ENCODE measurements around the genes EFS and IRF9.

DNA sequence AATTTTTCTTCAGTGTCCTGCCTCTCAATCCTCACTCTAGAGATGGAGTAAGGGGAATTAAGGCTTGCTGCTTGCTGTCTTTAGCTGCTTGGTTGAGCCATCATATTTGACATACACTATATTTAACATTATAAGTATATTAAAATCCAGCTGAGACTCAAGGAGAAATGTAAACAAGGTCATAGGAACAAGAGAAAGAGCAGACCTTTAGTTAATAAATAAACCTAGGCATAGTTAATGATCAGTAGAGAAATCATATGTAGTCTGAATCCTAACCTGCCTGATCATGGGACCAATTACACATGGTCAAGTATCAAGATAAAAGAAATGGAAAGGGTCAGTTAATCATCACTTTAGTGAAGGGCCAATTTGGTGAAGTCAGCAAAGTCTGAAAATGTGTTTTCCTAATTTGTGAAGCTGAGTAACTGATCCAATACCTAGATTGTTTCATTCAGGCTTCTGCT lies 7.5 kb downstream of the RNF212B start:
- PRO-cap: no peak

DNA sequence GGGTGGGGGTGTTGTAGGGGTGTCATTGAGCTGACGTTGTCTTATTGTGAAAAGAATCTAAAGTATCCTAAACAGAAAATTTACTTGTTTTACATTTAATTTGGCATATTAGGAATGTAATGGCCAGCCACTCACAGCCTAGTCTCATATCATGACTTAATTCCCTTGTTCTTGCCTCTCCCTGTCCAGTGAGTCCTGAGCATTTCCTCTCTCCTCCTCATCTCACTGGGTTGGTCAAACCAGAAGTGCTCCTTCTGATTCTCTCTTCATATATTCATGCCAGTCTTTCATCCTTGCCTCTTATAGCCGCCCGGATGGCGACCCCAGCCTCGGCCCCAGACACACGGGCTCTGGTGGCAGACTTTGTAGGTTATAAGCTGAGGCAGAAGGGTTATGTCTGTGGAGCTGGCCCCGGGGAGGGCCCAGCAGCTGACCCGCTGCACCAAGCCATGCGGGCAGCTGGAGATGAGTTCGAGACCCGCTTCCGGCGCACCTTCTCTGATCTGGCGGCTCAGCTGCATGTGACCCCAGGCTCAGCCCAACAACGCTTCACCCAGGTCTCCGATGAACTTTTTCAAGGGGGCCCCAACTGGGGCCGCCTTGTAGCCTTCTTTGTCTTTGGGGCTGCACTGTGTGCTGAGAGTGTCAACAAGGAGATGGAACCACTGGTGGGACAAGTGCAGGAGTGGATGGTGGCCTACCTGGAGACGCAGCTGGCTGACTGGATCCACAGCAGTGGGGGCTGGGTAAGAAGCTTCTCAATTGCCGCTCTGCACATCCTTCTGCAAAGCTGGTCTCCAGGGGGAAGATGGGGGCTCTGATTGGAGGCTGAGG lies 1.0 kb downstream of the BCL2L2 start:
- PRO-cap: no peak

- PRO-cap: no peak
Observed at GRCh38 chr14:23309298-23310160, 2.9 kb downstream of the BCL2L2 start.

GRCh38 chr14:23310618-23311432 lies 4.2 kb downstream of the BCL2L2 start:
- PRO-cap: no peak

- PRO-cap: bidirectional peak, plus-strand start at chr14:23321457, minus-strand start at chr14:23320964
Observed at GRCh38 chr14:23320122-23321375, 708 bp upstream of the PABPN1 start.

- PRO-cap: no peak
Observed at GRCh38 chr14:23323723-23324341, 2.6 kb downstream of the PABPN1 start.

DNA sequence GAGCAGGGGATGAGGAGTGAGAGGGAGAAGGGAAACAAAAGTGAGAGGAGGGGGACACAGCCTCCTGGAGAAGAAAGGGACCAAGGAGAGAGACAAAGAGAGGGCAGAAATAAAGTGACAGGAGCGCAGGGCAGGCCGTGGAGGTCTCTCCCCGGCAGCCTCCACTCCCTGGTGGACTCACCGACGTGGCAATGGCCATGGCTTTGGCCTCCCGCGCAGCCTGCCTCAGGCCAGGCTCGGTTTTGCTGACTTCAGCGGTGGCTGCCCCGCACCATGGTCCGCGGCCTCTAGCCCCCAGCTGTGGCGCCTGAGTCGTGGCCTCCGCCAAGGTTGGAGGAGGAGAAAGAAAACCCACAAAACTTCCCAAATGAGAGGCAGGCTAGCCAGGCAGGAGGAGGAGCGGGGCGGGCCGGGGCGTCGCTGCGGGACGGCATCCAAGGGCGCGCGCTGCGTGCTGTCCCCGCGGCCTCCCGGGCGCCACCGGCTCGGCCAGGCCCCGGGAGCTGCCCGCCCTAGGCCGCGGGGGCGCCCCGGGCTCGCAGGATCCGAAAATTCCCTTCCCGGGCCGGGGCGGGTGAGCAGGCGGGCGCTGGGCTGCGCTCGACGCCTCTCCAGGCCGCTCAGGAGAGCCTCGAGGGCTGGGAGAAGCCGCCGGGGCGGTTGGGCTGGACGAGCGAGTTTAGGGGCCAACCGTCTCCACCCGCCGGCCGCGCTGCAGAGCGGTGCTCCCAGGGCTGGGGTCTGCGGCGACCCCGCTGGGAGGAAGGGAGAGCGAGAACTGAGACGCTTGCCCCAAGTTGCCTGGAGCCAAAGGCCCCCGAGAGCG lies at the start of gene EFS:
Gene EFS (minus strand): TSS at position 346 of the 826 bp plus-strand sequence.
- PRO-cap: bidirectional peak, plus-strand start at position 106 of the sequence, minus-strand start outside the sequence; bidirectional peak, plus-strand start at position 717 of the sequence, minus-strand start at position 780 of the sequence

DNA sequence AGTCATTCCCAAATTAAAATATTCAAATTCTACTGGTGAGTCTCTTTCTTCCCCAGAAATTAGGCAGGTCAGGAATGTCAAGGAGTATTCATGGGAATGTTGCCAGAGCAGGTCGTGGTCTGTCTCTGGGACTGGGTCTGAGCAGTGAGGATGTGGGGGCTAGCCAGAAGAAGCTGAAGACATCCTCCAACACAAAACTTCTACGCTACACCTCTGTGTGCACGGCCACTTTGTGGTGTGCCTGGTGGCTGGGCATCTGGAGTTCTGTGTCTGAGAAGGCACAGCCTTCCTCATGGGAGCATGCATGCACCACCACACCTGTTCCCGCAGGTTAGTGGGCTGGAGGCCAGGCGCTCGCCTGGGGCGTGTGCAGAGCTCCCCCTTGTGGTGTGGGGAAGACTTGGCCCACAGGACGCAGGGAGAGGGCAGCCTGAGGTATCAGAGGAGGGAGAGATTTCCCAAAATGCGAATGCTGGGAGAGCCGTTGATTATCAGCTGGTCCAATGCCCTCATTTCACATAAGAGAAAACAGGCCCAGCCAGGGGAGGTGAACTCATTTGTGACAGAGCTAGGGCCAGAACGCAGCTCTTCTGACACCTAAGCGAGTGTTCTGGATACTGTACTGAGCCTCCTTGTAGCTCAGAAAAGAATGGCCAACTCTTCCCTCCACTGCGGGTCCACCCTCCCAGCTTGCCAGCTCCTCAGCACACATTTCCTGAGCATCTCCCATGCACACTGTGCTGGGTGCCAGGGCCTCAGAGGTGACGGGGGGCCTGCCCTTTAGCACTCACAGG lies 3.1 kb downstream of the CMTM5 start:
- PRO-cap: no peak

GRCh38 chr14:23385804-23386427 lies 9.1 kb downstream of the CMTM5 start:
- PRO-cap: no peak

DNA sequence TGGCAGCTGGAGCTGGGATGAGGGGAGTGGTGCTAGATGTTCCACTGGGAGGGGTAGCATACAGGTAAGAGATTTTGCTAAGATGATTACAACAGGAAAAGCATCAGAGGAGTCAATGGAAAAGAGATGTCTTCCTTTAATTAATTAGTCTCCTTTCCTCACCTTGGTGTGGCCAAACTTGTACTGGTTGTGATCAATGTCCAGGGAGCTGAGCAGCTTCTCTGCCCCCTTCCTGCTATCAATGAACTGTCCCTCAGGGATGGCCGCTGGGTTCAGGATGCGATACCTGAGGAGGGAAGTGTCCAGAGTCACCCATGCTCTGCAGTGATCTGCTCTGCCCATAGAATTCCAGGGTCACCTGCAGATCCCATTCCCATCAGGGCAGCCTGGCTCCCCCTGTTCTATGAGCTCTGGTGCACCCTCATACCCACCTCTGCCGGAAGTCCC lies 9.9 kb downstream of the MYH7 start:
- PRO-cap: no peak

DNA sequence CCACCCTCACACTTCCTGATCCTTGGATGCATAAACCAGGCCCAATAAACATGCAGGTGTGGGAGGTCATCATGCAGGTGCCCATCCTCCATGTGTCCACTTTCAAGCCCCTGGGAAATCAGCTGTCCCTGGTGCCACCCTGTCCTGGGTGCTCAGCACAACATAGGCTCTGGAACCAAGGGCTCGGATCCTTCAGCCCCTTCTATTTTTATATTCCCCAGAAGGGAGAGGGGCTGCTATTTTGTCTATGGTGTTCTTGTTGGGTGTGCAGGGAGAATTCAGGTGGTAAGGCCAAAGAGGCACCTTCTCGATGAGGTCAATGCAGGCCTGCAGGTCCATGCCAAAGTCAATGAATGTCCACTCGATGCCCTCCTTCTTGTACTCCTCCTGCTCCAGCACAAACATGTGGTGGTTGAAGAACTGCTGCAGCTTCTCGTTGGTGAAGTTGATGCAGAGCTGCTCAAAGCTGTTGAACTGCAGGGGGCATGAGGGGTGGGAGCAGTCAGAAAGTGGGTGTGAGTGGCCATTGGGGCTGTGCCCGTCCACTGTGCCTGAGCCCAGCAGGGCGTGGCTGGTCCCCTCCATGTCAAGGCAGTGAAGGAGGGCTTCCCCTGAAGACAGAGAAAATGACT lies 7.1 kb downstream of the MYH7 start:
- PRO-cap: no peak

DNA sequence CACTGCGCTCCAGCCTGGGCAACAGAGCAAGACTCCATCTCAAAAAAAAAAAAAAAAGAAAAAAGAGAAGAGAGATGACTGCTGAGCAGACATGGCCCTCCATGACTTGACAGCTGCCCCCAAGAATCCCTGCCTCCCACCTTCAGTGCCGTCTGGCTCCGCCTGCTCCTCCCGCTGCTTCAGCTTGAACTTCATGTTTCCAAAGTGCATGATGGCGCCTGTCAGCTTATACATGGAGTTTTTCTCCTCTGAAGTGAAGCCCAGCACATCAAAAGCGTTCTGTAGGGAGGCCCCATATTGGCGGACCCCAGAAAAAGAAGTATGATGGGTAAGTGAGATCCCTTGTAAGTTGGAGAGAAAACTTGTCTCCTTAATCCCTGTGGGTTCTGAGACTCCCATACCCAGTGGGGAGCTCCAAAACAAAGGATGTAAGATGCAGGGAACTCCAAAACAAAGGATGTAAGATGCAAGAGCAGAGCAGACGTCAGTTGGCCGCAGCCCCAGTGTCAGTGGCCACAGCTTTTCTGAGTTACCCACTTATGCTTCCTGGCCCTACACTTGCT lies 5.7 kb downstream of the MYH7 start:
- PRO-cap: no peak

GRCh38 chr14:23487065-23487672 lies 17.7 kb downstream of the NGDN start:
- PRO-cap: no peak

DNA sequence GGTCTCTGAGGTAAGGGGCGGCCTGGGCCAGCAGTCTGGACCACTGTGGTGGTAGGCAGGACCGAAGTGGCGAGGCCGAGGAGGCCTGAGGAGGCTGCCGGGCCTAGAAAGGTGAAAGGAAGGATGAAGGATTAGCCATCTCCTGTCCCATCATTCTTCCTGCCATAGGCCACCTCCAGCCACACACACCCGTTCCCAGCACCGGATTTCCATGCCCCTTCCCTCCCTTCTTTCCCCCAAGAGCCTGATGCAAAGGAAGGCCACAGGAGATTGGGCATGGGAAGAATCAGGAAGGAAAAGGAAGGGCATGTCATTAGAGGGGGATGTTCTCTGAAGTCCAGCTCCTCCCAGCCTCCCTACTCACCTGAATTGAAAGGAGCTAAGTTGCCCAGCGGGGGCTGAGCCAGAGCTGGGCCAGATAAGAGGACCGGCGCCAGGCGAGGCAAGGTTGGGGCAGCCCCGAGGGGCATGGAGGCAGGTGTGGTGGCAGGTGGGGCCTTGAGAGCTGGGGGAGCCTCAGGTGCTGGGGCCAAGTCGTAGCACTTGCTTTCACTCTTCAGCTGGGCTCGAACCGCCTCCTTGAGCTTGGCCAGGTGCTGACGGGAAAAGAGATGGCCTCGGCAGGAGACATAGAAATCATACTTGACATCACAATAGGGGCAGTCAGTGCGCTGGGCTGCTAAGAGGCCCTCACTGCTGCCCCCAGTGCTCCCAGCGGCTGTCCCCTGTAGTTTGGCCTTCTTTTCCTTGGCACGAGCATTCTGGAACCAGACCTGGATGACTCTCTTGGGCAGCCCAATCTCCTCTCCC lies 28.5 kb downstream of the ZFHX2 start:
- PRO-cap: no peak

- PRO-cap: no peak
Observed at GRCh38 chr14:23641904-23642319, 5.7 kb downstream of the DHRS2 start.

DNA sequence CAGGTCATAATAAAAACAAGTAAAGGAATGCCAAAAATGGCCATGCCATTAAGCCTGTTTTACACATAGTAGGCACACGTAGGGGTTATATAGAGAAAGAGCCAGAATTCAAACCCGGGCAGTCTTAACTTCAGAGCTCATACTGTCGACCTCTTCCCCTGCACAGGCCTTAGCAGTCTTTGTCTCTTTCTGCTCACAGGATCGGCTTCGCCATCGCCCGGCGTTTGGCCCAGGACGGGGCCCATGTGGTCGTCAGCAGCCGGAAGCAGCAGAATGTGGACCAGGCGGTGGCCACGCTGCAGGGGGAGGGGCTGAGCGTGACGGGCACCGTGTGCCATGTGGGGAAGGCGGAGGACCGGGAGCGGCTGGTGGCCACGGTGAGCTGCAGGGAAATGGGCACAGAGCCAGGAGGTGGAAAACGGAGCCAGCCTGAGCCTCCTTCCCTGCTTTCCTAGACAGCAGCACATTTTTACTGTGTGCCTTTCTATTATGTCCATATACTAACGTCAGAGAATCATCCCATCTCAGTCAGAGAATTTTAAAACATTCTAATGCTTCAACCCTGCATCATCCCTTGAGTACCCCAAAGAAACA lies 1.4 kb downstream of the DHRS4 start:
- PRO-cap: no peak

GRCh38 chr14:24147902-24148569 lies 738 bp downstream of the RNF31 start:
- PRO-cap: no peak

GRCh38 chr14:24160735-24161885 lies at the start of gene IRF9:
Gene IRF9, plus strand, starts transcription at chr14:24161265.
- PRO-cap: bidirectional peak, plus-strand start at chr14:24161320, minus-strand start at chr14:24161138

GRCh38 chr14:24181071-24181851 lies 7.4 kb downstream of the IPO4 start:
- PRO-cap: no peak

- PRO-cap: no peak
Observed at GRCh38 chr14:24186459-24187282, 1.9 kb downstream of the IPO4 start.

Data from progenitor cell of endocrine pancreas (in vitro differentiated cells).